SJCRH30 (cell line): ENCODE data around the gene COL6A1.

DNA sequence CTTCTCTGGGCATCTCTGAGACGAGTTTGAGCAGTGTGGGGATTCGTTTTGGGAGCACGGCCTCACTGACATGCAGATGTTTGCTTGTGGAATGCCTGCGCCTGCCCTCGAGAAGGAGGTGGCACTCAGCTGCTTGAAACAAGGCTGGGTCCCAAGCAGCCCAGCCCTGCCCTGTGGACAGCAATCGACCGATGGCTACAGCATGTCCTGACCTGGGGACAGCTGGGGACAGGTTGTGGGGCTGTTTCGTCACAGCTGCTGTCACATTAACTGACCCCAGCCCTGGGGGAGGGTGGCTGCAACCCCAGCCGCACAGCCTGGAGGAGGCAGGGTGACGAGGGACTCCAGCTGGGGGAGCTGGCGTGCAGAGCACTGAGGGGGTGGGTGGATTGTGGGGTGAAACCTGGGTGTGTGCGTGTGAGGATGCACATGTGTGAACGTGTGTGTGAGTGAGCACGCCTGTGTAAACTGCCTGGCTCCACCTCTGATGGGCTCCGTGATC, 49.2 kb downstream of the COL18A1 start:
- RAMPAGE, long total RNA = no peak

- RAMPAGE, long total RNA = no peak
Observed at GRCh38 chr21:45458646-45458936, 53.6 kb downstream of the COL18A1 start.

DNA sequence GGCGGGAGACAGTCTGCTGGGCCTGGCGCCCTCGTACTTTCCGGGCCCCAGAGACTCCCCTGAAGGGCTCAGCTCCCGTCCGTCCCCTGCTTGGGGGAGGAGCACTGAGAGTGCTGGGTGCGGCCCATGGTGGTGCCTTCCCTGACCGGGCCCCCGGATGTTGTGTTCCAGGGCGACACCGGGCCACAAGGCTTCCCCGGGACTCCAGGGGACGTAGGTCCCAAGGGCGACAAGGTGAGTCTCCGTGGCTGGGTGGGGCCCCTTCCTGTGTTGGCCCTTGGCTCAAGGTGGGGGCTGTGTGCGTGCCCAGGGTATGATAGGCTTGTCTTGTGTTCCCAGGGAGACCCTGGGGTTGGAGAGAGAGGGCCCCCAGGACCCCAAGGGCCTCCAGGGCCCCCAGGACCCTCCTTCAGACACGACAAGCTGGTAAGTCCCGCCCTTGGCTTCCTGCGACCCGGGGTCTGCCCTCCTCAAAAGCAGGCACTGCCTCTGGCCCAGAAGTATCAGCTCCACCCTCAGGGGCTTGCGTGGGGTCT, 62.4 kb downstream of the SLC19A1 start:
- RAMPAGE, long total RNA = no peak

DNA sequence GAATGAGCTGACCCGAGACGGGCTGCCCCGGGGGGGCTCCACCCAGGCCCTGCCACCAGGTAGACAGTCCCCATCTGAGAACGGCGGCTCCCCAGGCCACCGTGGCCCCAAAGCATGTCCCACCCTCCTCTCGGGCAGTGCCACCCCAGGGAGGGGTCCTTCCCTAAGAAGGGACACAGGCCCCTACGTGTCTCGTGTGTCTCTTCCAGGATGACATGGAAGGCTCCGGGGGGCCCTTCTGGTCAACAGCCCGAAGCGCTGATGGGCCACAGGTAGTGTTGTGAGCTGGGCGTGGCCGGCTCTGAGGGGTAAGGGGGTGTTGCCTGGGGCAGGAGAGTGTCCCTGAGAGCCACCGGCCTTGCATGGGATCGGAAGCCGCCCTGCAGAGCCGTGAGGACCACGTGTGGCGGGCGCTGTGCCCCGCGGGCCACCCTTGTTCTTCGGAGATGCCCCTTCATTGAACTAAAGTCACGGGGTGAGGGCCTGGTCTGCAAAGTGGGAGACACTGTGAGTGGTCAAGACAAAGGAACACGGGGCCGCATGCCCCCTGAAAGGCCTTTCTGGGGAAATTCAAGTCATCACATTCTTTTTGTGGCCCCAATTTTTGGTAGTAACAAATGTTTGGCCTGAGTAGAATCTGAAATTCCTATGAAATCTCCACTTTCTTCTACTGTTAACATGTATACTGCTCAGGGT, 54.9 kb downstream of the SLC19A1 start:
- RAMPAGE, long total RNA = no peak

DNA sequence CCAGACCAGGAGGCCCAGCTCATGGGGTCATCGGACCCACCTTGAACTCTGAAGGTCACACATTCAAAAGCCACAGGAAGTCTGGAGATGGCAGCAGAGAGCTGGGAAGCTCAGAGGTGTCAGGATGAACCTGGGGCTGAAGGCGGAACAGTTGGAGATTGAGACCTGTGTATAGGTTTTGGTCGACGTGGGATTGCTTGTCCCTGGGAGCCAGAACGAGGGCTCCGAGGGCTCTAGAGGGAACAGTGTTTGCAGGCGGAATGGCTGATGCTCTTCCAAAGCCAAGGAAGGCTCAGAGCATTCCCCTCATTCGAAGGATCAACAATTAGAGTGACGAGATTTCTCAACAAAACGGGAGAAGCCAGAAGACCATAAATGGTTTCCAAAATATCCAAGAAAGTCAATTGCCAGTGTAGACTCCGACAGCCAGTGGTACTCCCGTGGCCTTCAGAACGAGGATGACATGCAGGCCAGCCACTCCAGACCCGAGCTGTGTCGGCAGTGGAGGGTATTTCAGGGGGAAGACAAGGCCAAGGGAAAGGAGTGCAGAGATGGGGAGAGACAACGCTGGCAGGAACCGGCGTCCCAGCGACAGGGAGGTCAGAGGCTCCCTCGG, 43.4 kb downstream of the SLC19A1 start:
- RAMPAGE, long total RNA = no peak

GRCh38 chr21:45556038-45556558, 13.9 kb upstream of the SLC19A1 start:
- RAMPAGE, long total RNA = no peak

DNA sequence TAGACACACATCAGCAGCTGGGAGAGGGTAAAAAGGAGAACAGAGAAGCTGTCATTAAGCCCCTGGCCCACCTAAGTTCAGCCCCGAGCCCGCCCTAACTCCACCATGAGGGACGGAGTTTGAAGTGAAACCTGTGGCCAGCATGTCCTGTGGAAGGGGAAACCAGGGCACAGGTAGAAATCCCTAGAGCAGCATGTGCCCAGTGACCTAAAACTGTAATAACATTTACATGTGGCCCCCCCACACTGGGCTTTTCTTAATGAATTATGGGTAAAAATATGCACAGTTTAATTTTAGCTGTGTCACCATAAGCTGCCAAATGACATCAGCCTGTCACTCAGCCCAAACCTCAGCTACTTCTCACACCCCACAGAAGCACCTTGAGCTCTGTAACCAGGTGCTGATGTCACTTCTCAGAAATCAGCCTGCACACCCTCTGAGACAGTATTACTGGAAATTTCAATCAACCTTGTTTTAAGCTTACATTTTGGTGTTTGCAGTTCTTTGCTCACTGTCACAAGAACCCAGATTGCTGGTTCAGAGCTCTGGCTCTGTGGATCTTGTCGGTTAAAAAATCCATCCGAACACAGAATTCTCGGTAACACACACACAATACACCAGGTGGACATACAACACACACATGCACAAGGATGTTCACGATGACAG, 50.0 kb upstream of the SLC19A1 start:
- RAMPAGE, long total RNA = no peak

- RAMPAGE, long total RNA = no peak
Observed at GRCh38 chr21:45977815-45978086, 3.8 kb upstream of the COL6A1 start.

- RAMPAGE, long total RNA = no peak
Observed at GRCh38 chr21:45981637-45982005, at the start of gene COL6A1. TSS of gene COL6A1 (plus strand) at chr21:45981770.

- RAMPAGE, long total RNA = no peak
Observed at GRCh38 chr21:45986905-45987285, 5.3 kb downstream of the COL6A1 start.

DNA sequence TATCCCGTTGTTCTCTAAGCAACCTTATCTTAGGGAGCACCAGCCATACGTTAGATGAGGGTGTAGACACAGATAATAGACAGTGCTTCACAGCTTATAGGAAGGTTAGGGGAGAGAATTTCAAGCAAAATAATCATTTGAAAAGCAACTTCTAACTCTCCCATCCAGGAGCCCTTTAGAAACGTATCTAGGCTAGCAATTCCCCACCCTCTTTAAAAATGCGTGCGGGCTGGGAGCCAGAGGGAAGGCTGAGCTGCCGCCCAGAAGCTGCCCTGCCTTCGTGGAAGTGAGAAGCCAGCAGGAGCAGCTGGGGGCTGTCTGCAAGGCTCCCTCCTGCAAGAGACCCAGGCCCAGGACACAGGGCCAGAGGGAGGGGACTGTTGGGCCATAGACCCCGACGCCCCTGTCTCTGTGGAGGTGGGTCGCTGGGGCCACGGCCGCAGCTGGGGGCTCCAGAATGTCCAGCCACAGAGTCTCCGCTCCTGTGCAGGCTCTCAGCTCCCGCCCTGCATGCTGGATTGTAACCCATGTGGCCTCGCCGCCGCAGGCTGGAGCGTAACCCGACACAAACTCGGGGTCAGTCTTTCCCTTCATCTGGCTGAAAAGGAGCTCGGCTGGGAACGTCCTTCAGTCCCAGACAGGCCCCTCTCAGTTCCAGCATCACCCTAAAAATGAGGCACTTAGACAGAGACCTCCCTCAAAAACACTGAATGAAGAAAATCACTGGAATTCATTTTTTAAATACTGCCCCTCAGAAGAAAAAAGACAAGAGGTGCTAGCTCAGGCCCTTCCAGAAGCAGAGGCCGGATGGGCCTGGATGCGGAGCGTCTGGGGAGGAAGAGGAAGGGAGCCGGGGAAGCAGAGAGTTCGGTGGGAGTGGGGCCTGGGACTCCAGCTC, 31.0 kb upstream of the COL6A2 start:
- RAMPAGE, long total RNA = no peak

DNA sequence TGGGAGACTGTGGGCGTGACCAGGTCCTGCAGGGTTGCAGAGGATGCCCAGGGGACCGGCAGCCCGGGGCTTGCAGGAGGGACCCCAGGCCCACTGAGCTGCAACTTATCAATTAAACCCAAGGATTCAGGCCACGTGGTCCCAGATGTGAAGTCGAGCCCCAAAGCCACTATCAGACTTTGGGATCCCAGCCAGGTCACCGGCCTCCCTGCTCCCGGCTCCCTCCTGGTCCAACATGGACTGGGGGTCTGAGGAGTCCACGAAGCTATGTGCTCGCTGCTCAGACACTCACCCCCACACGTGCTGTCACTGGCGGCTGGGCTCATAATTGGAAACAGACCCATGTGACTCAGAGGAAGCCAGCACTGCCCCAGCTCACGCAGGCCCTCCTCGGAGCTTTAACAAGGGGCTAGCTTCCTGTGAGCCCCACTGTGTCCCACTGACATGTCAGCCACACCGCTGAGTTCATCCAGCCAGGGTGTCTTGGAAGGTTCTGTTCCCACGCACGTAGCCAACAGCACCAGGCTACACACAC, 18.7 kb upstream of the COL6A2 start:
- RAMPAGE, long total RNA = no peak

DNA sequence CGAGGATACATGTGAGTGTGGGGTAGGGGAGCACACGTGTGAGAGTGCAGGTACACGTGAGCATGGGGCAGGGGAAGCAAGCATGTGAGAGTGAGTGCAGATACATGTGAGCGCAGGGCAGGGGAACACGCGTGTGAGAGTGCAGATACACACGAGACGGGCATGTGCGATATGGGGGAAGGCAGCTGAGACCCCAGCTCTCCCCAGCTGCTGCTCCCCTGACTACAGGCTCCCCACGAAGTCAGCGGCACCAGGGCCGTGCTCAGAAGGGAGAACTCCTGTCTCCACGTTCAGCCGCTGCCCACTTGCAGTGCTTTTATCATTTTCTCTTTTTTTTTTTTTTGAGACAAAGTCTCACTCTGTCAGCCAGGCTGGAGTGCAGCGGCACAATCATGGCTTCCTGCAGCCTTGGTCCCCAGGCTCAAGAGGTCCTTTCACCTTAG, 856 bp upstream of the FTCD start:
- RAMPAGE, long total RNA = no peak

DNA sequence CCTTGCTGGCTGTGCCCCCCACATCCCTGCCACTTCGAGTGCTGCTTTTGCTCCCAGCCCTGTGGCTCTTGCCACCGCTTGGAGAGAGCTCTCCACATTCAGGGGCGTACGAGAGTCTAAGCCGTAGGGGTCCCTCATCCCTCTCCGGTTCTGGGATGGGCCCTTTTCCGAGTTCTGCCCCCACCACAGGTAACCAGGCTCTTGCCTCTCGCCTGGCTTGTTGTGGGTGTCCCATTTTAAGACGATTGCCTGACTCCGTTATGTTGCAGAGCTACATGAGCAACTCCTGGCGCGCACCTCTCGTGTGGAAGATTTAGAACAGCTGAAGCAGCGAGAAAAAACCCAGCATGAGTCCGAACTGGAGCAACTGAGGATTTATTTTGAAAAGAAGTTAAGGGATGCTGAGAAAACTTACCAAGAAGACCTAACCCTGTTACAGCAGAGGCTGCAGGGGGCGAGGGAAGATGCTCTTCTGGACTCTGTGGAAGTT, 28.9 kb downstream of the PCNT start:
- RAMPAGE, long total RNA = no peak

DNA sequence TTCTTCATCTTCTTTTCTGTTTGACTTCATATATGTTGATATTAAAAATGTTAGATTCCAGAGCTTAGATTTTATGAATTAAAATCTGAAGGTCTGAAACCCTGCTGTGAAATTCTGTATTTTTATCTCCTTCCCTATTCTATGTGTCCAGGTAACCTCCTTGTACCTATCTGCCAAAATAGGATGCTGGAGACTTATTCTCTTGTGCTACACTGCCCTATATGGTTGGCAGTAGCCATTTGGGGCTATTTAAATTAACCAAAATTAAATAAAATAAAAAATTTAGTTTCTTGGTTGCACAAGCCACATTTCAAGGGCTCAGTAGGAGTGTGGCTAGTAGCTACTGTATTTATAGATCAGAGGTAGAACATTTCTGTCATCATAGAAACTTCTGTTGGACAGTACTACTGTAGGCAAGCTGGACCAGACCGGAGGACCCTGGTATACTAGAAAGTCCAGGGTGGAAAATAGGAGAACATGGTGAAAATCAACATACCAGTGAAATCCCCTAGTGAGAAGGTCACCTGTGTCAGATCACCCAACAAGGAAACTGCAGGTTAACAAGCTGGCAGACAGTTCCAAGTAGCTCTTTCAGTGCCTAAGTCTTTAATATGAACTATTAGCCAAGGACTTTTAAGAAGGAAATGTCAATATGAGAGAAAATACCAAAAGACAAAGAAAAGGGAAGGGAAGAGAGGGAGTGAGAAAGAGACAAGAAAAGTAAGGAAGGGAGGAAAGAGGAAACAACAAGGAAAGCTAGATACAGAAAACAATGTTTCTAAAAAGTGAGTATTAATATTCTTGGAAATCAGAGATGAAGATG, 71.2 kb downstream of the DIP2A start:
- RAMPAGE, long total RNA = no peak

DNA sequence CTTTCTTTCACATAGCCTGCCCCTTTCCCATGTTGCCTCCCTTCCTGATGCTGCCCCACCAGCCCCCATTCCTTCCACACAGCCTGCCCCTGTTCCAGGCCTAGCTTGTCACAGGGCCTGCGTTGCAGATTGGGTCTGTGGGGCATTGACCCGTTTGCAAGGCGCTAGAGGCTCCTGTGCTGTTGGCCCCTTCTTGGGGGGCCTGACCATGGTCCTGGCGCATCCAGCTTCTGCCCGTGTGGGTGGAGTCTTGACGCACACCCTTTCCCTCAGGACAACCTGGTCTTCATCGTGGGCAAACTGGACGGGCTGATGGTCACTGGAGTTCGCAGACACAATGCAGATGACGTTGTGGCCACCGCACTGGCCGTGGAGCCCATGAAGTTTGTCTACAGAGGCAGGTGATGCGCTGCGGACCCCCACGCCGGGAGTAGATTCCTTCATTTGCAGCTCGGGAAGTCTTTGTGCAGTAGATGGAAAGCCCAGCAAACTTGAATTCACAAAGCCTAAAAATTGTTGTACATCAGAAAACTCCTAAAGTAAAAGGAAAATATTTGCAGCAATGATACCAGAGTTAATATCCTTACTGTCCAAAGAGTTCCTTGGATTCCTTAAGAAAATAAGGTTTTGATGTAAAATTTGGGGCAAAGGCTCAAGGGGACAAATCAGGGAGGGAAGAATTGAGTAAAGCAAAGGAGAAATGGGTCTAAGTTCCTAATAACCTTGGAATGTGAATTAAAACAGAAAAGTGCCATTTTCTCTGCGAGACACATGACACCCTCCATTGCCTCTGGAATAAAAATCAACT, 58.0 kb downstream of the S100B start:
- RAMPAGE, long total RNA = no peak